Metastatic Lung Carcinoma in the Adrenal Gland (tissue), 1 donor: ENCODE measurements around the gene MT1B.

DNA sequence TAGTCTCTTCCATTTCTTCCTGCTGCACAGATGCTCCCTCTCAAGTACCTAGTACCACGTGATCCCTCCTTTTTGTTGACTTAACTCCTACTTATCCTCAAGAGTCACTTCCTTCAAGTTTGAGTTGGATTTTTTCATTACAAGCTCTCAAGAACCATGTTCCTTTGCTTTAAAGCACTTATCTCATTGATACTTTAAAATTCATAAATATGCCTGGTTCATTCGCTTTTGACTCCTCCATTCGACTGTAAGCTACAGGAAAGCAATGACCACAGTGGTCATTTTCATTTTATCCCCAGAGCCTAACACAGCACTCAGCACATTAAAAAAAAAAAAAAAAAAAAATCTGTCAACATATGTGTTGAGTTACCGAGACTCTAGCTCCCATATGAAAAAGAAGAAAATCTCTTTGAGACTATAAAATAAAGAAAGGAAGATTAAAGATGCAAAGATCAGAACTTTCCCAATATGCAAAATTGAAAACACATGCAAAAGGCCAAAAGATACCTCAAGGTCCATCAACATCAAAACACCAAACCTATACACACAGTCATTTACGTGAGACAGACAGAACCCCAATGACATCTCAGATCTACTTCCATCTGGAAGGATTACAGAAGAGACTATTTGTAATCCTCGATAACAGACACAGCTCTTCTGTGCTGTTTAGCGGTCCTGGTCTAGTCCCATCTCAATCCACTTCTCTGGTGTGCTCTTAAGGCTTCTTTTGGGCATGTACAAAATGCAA is 24.6 kb downstream of the AMFR start:
- PRO-cap: no peak

DNA sequence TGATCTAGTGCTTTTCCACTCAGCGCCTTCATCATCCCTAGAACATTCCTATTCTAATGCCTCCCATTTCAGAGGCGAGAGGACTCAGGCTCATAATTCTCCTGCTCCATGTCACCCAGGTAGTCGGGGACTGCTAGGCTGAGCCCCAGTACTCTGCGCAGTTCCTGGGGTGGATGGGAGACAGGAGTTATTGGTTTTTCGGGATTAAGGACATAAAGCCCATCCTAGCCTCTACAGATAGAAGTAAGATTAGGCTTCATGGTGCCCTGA is 351 bp downstream of the MT1A start:
- PRO-cap: no peak

DNA sequence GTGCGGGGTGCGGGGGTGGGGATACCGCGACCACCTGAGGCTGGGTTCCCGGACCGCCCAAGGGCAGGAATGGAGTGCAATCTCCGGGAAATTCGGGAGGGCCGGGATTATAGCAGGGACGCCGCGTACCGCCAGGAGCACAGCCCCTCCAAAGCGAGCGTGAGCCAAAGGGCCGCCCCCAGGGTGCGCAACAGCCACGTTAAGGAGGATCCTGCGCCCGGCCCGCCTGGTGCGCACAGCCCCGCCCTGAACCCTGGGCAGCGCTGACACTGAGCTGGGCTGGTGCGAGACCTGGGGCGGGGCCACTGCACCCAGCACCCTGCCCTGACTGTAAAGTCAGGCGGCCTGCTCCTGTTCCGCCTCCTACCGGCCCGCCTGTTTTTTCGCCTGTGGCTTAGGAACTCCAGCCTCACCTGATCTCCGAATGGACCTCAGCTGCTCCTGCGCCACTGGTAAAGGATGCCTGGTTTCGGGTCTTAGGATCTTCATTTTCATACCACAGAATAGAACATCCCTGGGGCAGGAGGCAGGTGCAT is 4.9 kb downstream of the MT1A start:
- PRO-cap: unidirectional peak, minus-strand start at position 201 of the sequence; unidirectional peak, minus-strand start at position 255 of the sequence

- PRO-cap: no peak
Observed at GRCh38 chr16:56651625-56651941, at the start of gene MT1B. Gene MT1B, plus strand, starts transcription at chr16:56651886.

DNA sequence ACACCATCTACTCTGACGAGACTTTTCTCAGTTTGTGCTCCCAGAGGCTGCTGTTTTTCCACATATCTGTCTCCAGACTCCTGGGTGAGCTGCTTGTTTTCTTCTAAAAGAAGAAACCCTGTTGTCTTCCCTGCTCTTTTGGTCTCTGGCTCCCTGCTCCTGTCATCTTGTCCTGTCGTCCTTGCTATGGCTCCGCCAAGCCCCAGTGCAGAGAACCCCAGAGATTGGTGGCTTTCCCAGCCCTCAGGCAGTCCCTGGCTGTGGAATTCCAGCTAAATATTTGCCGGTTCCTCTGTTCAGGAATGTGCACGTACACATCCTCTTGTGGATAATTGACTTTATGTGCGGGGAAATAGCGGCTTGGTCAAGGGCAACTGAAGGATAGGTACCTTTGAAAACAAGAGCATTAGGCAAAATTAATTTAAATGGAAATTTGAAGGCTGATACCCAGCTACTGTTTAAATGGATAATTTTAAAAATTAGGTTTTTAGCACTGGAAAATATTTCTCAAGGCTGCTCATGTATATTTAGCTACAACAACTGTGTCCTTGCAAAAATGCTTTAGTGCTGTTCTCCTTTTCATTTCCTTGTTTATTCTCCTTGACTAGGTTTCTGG is 50.2 kb upstream of the SLC12A3 start:
- PRO-cap: no peak

DNA sequence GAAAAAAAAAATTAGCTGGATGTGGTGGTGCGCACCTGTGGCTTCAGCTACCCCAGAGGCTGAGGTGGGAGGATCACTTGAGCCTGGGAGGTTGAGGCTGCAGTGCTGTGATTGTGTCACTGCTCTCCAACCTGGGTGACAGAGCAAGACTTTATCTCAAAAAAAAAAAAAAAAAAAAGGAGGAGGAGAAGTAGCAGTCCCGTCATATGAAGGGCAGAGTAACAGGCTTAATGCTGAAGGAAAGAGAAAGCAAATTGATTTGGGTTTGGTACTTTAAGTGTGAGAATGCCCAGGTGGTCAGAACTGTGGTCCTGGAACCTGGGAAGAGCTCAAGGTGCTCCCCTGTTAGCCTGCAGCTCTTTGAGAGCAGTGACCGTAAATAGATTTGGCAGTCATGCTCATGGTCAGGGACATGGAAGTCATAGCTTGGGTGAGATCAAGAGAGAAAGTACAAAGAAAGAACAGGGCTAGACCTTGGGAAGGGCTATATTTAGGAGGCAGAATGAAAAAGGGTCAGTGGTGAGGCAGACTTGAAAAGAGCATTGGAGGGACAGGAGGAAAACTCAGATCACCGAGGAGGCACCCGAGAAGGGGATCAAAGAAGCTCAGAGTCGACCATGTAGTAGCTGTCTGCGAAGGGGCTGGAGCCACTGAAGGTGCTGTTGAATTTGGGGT is 13.9 kb upstream of the HERPUD1 start:
- PRO-cap: no peak

DNA sequence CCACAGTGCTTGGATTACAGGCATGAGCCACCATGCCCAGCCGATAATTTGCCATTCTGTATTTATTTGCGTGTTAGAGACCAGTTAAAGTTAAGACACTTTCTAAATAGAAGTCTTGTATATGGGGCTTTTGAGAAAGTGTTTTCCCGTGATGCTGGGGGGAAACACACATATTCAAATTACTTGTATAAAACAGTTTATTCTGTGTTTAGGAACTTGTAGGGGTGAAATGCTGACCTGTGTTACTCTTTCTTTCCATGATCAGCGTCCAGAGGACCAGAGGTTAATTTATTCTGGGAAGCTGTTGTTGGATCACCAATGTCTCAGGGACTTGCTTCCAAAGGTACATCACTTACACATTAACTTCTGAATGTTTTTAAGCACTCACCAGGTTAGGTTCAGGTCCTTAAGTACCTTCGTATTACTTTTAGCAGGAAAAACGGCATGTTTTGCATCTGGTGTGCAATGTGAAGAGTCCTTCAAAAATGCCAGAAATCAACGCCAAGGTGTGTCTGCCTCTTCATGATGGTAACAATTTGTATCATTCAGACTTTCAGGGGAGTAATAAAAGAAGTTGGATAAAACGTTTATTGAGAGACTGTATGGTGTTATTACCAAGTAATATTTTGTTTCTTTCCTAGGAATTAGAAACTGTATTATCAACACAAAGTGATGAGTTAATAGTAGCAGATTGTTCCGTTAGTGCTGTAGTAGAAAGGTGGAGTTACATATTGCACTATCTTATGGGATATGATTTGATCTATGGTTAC is 3.2 kb downstream of the HERPUD1 start:
- PRO-cap: no peak

GRCh38 chr16:56941655-56942650 is 10.0 kb downstream of the HERPUD1 start:
- PRO-cap: no peak

GRCh38 chr16:56944932-56945873 is 13.3 kb downstream of the HERPUD1 start:
- PRO-cap: no peak

- PRO-cap: no peak
Observed at GRCh38 chr16:56970954-56971631, 9.3 kb downstream of the CETP start.

- PRO-cap: no peak
Observed at GRCh38 chr16:56994210-56994799, 4.9 kb downstream of the NLRC5 start.

GRCh38 chr16:57003685-57004171 is 14.4 kb downstream of the NLRC5 start:
- PRO-cap: no peak

DNA sequence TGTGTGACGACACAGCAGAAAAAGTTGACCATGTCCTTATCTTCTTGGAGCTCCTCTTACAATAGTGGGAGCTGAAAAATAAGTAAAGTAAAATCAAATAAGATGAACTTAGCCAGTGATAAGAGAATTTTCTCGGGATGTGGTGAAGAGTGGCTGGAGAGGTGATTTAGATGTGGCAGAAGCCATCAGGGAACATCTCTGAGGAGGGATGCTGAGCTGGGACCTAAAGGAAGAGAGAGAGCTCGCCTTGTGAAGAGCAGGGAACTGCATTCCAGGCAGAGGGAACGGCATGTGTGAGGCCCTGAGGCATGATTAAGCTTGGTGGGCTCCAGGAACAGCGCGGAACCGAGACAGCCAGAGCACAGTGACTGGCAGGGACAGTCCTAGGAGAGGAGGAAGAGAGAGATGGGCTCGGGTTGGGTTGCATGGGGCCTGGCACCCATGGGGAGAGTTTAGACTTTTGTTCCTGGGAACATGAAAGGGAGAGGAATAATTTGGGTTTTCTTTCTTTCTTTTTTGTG is 39.3 kb upstream of the CPNE2 start:
- PRO-cap: no peak

- PRO-cap: no peak
Observed at GRCh38 chr16:57131247-57131942, 39.0 kb downstream of the CPNE2 start.

GRCh38 chr16:57175979-57176647 is 9.7 kb downstream of the PSME3IP1 start:
- PRO-cap: no peak

GRCh38 chr16:57204570-57205111 is 18.5 kb downstream of the RSPRY1 start:
- PRO-cap: no peak

DNA sequence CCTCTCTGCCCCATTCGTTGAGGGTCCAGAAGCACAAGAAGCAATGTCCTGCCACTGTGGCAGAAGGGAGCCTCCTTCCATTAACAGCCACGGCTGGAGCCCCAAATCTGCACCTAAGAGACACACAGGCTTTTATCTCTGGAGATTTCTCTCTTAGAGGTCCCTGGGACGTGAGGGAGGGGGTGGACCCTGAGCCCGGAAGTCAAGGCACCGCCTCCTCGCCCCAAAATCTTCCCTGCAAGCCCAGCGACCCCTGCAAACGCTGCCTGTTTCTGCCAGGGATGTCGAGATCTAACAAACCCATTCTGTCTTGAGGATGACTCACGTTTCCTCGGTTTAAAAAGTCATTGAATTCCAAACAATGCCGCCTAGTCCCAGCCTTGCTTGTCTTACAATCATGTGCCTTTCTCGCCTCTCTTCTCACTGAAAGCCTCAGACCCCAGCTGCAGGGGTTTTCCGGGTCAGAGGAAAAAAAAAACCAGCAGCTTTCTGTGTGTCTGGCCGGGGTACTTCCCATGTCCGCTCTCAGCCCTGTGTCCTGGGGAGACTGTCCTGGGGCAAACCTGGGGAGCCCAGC is 15.3 kb downstream of the ARL2BP start:
- PRO-cap: no peak

- PRO-cap: no peak
Observed at GRCh38 chr16:57374233-57374571, 1.9 kb downstream of the CX3CL1 start.

GRCh38 chr16:57377075-57377722 is 4.9 kb downstream of the CX3CL1 start:
- PRO-cap: no peak

DNA sequence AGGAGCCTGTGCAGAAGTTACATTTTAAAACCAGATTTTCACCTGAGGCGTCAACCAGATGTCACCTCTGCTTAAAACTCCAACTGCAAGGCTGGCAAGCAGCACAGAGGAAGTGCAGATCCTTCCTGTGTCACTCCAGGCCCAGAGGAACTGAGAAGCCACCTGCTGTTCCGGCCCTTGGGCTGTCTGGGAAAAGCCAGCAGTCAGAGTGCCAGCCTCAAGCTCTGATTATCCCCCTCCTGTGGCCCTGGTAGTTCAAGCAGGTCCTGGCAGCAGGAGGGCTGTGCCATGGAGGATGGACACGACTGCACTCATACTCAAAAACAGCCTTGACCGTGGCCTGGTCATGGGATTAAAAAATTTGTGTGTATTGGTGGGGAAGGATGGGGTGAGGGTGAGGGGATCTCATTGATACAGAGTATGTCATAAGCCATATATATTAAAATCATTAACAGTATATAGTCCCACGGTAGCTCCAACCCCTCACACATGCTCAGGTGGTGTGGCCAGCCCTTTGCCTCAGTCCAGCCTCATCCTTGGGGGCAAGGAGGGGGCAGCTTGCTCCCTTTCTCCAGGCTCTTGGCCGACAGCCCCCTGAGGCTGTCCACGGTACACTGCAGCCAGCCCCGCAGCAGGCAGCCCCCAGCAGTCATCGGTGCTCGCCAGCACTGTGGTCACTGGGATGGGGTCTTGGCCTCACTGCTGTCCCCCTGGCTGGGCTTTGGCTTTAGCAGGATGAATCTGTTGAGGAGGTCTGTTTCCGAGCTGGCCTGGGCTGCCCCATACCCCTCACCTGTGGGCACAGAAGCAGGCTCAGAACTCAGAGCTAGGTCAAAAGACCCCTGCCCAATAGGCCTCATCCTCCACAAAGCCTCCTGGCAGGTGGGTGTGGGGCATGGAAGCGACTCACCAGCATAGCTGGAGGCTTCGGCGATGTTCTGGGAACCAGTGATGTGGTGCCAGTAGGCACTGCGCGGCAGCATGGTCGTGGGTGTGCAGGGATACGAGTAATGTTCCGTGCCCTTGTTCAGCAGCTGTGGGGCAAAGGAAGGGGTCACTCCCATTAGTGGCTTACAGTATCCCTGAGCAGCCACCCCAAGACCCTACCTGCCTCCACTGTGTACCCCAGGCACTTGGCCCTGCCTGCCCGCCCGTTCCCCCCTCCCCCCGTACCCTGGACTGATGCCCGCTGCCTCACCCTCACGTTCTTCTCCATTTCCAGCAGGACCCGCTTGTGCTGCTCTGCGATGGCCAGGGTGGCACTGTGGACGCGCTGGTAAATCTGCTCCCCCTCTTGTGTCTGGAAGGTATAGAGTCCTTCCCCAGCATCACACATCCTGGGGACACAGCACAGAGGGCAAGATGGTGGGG is 10.7 kb downstream of the POLR2C start:
- PRO-cap: no peak